Liver (tissue), 9 donors: ENCODE measurements around a stretch of chr15.

DNA sequence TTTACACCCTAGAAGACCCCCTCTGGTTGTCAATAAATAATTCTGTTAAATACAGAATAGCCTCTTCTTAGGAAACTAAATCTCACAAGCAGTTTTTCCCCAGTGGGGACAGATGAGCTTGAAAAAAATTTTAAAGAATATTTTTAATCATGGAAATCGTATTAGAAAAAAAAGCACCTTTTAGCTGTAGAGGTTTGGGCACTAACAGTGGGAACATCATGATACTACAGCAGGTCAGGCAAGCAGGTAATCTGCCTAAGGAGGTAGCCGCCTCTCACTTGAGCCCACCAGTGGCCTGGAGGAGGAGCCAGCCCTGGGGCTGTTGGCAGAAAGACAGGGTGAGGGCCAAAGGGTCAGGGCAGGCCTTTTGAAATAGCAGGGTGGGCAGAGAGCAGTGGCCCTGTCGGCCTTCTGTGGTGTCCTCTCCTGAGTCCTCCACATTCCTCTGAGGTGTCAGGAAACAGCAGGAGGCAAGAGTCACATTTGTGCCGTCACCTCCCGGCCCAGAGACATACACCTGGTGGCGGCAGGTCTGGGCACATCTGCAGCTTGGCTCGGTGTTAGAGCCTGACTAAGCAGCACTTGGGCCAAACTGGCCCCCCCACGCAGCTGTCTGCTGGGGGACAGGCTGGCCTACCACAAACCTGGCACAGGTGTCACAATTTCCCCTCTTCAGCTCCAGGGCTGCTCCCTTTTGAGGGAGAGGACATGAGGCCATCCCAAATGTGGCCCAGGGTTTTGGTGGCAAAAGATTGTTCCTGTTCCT, 3.9 kb upstream of the BNC1 start:
- PRO-cap, 5 experiments = no peak in any of the 5 experiments
- RAMPAGE, long total RNA, 2 experiments = no peak in any of the 2 experiments
- RRBS = no CpG with 5 or more reads among the region's 8 CpGs

DNA sequence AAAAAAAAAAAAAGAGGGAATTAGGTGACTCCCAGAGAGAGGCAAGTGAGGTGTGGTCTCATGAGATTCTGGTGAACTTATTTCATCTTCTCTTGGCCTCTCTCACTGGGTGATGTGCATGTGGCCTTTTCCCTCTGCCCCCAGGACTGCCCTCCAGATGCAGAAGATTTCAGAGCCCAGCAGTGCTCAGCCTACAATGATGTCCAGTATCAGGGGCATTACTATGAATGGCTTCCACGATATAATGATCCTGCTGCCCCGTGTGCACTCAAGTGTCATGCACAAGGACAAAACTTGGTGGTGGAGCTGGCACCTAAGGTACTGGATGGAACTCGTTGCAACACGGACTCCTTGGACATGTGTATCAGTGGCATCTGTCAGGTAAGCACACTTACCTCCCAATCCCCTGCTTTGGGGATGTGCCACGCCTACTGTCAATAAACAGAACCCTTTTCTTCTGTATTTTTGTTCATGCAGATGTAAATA, 165.8 kb downstream of the ADAMTSL3 start:
- PRO-cap, 5 experiments = no peak in any of the 5 experiments
- RAMPAGE, long total RNA, 2 experiments = no peak in any of the 2 experiments
- RRBS = no CpG with 5 or more reads among the region's 5 CpGs

- PRO-cap, 5 experiments = no peak in any of the 5 experiments
- RAMPAGE, long total RNA, 2 experiments = no peak in any of the 2 experiments
- RRBS = 93% methylated on average over 3 of the region's 9 CpGs
These were observed 193.3 kb upstream of the GOLGA6L4 start for GRCh38 chr15:84042304-84042629.

- PRO-cap, 5 experiments = no peak in any of the 5 experiments
- RAMPAGE, long total RNA, 2 experiments = no peak in any of the 2 experiments
- RRBS = 2% methylated on average over 17 of the region's 75 CpGs
These were observed 155.6 kb upstream of the GOLGA6L4 start for GRCh38 chr15:84079725-84080699.

- PRO-cap, 5 experiments = no peak in any of the 5 experiments
- RAMPAGE, long total RNA, 2 experiments = no peak in any of the 2 experiments
- RRBS = no CpG with 5 or more reads among the region's 7 CpGs
These were observed 90.7 kb upstream of the GOLGA6L4 start for GRCh38 chr15:84144852-84145279.

DNA sequence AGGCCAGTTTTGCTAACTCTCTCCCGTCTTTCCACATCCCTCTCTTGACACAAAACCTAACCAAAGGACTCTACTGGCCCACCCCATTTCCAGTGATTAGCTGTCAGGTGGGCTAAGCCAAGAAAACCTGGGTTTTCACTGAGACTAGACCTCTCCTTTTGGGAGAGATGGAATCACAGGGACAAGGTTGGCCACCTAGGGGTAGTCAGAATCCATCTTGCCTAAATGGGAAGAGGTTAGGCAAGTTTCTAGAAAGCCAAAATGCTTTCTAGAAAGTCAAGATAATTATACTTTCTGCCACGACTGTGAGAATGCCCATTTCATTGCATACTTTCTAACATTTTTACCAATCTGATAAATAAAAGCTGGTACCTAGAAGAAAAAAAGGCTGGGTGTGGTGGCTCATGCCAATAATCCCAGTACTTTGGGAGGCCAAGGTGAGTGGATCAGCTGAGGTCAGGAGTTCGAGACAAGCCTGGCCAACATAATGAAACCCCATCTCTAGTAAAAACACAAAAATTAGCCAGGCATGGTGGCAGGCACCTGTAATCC, 34.7 kb upstream of the ZSCAN2 start:
- PRO-cap, 5 experiments = no peak in any of the 5 experiments
- RAMPAGE, long total RNA, 2 experiments = no peak in any of the 2 experiments
- RRBS = no CpG with 5 or more reads among the region's 3 CpGs

- PRO-cap, 5 experiments = no peak in any of the 5 experiments
- RAMPAGE, long total RNA, 2 experiments = no peak in any of the 2 experiments
- RRBS = no CpG with 5 or more reads among the region's 10 CpGs
These were observed 31.4 kb upstream of the ZSCAN2 start for GRCh38 chr15:84569443-84569790.

- PRO-cap, 5 experiments = no peak in any of the 5 experiments
- RAMPAGE, long total RNA, 2 experiments = no peak in any of the 2 experiments
- RRBS = no CpG with 5 or more reads among the region's 7 CpGs
These were observed 1.8 kb downstream of the WDR73 start for GRCh38 chr15:84652212-84652821.

DNA sequence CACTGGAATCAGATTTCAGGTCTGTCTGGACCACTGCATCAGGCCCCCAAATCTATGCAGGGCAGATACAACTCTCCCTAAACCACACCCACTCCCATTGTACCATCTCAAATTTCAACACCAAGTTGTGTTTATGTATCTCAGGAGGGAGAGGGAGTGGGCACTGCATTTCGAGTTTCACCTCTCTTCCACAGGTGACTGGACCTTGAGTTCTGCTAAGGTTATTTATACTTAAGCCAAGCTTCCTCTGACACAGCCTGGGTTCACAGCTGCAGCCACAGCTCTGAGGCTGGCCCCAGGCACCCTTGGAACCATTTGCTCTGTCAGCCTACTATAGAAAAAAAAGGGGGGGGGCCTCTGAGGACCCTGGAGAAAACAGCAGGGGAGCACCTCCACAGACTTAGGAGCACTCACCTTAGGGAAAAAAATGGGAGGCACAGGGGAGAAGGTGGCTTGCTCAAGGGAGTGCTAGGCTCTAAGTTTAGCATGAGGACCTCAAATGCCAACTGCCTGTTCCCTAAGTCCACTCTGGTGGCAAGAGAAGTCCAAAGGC, 2.2 kb upstream of the NMB start:
- PRO-cap, 5 experiments = no peak in any of the 5 experiments
- RAMPAGE, long total RNA, 2 experiments = no peak in any of the 2 experiments
- RRBS = no CpG with 5 or more reads among the region's 1 CpG

DNA sequence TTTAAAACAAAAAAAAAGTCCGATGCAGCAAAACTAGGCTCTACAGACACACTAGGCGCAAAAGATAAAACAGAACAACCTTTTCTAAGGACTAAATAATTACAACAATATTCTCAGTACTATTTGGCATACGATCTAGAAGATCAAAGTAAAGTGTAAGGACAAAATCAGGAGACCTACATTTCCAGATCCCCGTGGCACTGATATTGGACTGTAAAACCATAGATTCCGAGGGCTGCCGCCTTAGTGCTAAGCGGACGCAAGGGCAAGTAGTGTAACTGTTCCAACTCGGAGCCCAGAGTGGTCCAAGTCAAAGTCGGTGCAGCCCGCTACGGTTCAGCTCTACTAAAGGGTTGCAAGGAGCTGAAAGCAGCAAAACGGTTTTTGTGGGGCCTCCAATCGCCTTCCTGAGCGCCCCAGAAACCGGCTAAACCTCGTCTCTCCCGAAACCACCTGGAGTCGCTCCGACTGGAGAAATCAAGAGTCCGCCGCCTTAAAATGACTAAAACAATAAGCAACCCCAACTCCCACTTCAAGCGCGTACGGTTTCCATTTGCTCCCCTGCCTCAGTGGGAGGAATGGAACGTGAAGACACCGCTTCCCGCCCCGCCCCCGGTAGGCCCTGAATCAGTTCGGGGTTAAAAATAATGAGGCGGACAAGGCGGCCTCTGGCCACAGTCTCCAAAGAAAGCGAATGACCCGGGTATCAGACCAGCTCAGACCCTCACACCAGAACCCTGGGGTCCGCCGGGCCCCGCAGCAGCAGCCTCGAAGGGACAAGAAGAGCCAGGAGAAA, 532 bp downstream of the SEC11A start:
- PRO-cap, 5 experiments = peak in 2 of 5 experiments; most common plus-strand start position 298 of the sequence (in 2)
- RAMPAGE, long total RNA, 2 experiments = no peak in any of the 2 experiments
- RRBS = 3% methylated on average over 3 of the region's 39 CpGs

DNA sequence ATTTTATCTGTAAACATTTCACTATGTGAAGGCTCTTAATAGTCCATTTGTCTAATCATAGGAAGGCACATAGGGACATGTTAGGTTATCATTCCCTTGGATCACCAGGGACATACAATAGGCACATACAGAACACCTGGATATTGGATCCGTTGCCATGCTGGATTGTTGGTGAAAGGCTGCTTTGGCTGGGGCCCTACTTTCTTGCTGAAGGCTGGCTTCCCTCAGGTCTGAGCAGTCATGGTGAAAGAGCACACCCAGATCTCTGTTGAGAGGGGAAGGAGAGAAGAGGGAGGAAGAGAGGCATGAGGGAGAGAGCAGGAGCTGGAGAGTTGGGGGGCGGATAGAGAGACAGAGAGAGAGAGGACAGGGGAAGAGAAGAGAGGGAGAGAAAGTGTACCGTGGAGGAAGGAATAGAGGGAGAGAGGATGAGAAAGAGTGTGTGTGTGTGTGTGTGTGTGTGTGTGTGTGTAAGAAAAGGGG, 17.9 kb downstream of the ZNF592 start:
- PRO-cap, 5 experiments = no peak in any of the 5 experiments
- RAMPAGE, long total RNA, 2 experiments = no peak in any of the 2 experiments
- RRBS = no CpG with 5 or more reads among the region's 3 CpGs

- PRO-cap, 5 experiments = no peak in any of the 5 experiments
- RAMPAGE, long total RNA, 2 experiments = no peak in any of the 2 experiments
- RRBS = no CpG with 5 or more reads among the region's 3 CpGs
These were observed 25.5 kb upstream of the ALPK3 start for GRCh38 chr15:84791589-84792173.

DNA sequence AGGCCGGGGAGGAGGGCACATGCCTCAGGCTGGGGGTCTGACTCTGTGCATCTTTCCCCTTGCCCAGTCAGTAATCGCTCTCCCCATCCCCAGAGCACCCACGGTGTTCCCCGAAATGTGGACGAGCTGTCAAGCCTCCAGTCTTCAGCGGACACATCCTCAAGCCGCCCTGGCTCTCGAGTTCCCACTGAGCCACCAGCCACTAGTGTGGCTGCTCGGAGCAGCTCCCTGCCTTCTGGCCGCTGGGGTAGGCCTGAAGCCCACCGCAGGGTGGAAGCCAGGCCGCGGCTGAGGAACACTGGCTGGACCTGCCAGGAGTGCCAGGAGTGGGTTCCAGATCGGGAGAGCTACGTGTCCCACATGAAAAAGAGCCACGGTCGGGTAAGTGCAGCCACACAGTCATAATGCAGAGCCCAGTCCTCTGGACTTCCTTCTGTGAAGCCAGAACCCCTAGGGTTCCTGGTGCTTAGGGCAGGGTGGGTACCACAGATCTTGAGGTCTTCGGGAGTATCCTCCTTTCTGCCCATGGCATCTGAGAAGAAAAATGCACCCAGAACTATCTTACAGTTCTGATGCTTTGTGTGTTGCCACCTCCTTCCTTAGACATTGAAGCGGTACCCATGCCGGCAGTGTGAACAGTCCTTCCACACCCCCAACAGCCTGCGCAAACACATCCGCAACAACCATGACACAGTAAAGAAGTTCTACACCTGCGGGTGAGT, 18.5 kb upstream of the ALPK3 start:
- PRO-cap, 5 experiments = no peak in any of the 5 experiments
- RAMPAGE, long total RNA, 2 experiments = no peak in any of the 2 experiments
- RRBS = no CpG with 5 or more reads among the region's 23 CpGs

DNA sequence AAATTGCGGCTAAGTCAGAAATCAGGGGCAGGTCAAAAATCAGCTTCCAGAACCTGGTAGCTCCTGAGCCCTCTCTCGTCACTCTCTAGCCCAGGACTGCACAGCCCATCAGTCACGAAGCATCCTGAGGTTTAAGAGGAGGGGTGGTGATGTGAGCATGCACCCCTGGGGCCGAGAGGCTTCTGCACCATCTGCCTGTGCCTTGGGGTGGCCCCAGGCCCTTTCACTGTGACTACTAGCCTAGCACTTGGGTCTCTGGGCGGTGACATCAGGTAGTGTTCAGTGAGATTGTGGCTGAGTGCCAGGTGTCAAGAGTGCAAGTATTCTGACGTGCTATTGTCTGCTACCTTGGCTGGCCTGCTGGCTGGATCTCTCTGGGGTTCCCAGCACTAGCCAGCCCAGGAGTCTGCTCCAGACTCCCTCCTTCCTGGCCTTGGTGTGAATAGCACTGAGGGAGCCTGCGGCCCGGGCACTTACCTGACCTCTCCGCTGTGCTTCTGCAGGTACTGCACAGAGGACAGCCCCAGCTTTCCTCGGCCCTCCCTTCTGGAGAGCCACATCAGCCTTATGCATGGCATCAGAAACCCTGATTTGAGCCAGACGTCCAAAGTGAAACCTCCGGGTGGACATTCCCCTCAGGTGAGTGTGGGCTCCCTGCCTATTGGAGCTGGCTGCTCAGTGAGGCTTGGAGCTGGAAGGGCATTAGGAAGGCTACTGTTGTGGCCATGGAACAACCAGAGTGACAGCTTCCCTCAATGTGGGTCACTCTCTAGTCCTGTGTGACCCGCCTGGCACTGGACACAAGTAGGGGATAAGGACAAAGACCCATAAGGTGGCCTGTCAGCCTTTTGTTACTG, 17.6 kb upstream of the ALPK3 start:
- PRO-cap, 5 experiments = peak in 3 of 5 experiments; most common plus-strand start position 681 of the sequence (in 2); most common minus-strand start position 237 of the sequence (in 2)
- RAMPAGE, long total RNA, 2 experiments = no peak in any of the 2 experiments
- RRBS = no CpG with 5 or more reads among the region's 13 CpGs

- PRO-cap, 5 experiments = no peak in any of the 5 experiments
- RAMPAGE, long total RNA, 2 experiments = no peak in any of the 2 experiments
- RRBS = no CpG with 5 or more reads among the region's 7 CpGs
These were observed 6.9 kb upstream of the ALPK3 start for GRCh38 chr15:84810041-84810855.

GRCh38 chr15:84819158-84819996, 2.2 kb downstream of the ALPK3 start:
- PRO-cap, 5 experiments = no peak in any of the 5 experiments
- RAMPAGE, long total RNA, 2 experiments = no peak in any of the 2 experiments
- RRBS = no CpG with 5 or more reads among the region's 4 CpGs

GRCh38 chr15:84828150-84828942, 11.2 kb downstream of the ALPK3 start:
- PRO-cap, 5 experiments = no peak in any of the 5 experiments
- RAMPAGE, long total RNA, 2 experiments = no peak in any of the 2 experiments
- RRBS = 72% methylated on average over 3 of the region's 14 CpGs

- PRO-cap, 5 experiments = no peak in any of the 5 experiments
- RAMPAGE, long total RNA, 2 experiments = no peak in any of the 2 experiments
- RRBS = no CpG with 5 or more reads among the region's 6 CpGs
These were observed 10.9 kb downstream of the PDE8A start for GRCh38 chr15:84992335-84993162.

DNA sequence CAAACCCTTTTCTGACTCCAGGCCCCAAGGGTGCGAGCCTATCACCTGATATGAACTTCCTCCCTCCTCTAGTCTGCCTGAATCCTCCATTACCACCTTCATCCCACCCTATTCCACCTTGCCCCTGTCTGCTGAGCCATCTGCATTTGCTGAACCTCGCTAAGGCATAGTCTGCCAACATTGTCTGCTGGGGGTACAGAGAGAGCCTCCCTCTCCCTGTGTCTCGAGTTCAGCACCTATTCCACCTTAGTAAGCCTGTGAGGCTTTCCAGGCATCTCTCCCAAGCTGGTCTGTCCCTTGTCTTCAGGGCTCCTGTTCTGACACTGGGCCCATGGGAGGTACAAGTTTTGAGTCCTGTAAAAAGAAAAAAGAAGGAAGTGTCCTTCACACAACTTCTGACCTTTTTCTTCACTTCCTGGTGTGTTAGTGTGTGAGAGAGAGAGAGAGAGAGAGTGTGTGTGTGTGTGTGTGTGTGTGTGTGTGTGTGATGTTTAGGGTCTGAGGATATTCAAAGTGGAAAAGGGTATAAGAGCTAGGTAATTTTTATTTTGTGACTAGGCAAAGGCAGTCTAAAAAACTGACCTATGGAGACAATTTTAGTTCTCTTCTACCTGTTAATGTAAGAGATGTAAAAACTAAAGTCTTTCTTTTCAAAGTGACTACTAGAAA, 27.1 kb downstream of the PDE8A start:
- PRO-cap, 5 experiments = no peak in any of the 5 experiments
- RAMPAGE, long total RNA, 2 experiments = no peak in any of the 2 experiments
- RRBS = no CpG with 5 or more reads among the region's 3 CpGs

- PRO-cap, 5 experiments = peak in 2 of 5 experiments; most common plus-strand start chr15:85011353 (in 1); most common minus-strand start chr15:85011080 (in 2)
- RAMPAGE, long total RNA, 2 experiments = no peak in any of the 2 experiments
- RRBS = no CpG with 5 or more reads among the region's 6 CpGs
These were observed 29.2 kb downstream of the PDE8A start for GRCh38 chr15:85010412-85011667.